ENCODE data around the gene CPNE1.

- PRO-cap = no peak
These were observed 2.5 kb downstream of the GSS start for GRCh38 chr20:34953047-34953549.

DNA sequence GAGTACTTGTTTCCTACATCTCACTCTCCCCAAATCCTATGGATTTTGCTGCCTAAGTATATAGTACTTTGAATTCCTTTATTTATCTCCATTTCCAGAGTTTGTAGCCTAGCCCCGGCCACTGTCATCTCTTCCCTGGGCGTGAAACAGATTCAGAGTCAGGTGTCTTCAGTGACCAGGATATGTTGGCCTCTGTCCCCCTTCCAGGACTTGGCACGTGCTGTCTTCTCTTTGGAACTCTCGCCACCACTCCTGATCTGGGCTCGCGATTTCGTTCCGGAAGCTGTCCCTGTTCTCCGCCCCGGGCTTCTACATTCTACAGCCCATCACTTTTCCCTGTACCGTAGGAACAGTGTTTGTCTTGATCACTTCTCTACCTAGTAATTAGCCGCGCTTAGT is 771 bp downstream of the GSS start:
- PRO-cap = no peak

GRCh38 chr20:34977149-34978358 is 21.9 kb downstream of the MYH7B start:
- PRO-cap = no peak

- PRO-cap = unidirectional peak, plus-strand start at chr20:35092030
These were observed 921 bp downstream of the TRPC4AP start for GRCh38 chr20:35091555-35092216.

DNA sequence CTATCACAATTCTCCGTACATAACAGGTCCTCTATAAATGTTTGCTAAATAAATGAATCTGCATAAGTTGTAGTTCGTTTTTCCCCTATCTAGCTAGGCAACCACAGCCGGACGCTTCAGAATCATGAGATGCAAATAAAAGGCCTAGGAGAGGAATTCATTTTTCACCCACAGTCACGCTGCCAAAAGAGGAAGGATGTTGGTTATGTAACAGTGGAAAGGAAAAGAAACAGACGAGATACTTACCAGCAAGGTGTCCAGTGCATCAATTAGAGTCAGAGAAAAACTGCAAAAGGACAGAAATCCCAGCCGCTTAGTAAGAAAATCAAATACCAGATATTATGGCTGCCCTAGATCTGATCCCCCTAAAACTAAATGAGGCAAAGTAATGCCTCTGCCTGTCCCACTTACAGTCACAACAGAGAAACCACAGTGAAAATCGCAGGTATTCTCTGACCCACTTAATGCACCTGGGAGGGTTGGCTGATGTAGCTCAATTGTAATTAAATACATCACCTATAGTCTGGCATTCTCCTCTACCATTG is 2.3 kb downstream of the EDEM2 start:
- PRO-cap = unidirectional peak, plus-strand start at position 206 of the sequence

DNA sequence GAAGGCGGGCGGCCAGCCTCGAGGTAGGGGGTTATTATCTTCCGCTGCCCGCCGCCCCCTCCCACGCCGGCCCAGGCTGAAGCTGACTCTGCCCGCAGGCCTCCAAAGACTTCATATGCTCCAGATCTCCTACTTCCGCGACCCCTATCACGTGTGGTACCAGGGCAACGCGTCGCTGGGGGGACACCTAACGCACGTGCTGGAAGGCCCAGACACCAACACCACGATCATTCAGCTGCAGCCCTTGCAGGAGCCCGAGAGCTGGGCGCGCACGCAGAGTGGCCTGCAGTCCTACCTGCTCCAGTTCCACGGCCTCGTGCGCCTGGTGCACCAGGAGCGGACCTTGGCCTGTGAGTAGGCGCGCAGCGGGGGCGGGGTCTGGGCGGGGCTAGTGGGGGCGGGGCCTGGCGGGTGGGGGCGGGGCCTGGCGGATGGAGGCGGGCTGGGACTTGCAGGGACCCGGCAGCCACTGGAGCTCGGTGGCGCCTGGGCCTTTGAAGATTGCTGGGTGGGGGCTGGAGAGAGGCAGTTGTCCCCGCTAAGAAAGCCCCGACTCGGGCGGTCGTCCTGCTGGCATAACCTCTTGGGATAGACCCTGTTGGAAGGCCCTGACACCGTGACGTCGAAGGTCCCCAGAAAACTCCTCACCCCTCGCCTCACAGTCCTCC is 2.9 kb downstream of the PROCR start:
- PRO-cap = no peak

GRCh38 chr20:35270200-35270497 is 7.8 kb downstream of the MMP24OS start:
- PRO-cap = no peak

DNA sequence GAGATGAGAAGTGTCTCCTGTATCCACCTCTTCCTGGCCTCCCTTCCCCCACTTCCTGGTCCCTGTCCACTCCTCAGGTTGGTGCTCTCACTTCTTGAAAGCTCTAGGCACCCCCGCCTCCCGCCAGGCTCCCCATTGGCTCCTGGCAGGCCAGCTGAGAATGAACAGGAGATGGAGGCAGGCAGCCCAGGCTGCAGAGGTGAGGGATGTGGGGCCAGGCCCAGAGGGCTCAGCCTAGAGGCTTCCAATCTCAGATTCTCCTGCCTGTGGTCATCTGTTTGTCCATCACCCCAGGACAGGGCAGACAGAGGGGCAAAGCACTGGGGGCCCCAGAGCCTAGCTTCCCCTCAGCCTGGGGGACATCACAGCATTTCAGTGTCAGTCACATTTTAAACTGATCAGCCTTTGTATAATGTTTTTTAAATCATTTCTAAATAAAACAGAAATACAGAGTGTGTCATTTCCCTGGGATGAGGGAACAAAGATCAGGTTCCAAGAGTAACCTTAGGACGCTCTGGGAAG is 1.3 kb downstream of the MMP24OS start:
- PRO-cap = no peak

GRCh38 chr20:35285146-35285528 is 565 bp upstream of the EIF6 start:
- PRO-cap = no peak

DNA sequence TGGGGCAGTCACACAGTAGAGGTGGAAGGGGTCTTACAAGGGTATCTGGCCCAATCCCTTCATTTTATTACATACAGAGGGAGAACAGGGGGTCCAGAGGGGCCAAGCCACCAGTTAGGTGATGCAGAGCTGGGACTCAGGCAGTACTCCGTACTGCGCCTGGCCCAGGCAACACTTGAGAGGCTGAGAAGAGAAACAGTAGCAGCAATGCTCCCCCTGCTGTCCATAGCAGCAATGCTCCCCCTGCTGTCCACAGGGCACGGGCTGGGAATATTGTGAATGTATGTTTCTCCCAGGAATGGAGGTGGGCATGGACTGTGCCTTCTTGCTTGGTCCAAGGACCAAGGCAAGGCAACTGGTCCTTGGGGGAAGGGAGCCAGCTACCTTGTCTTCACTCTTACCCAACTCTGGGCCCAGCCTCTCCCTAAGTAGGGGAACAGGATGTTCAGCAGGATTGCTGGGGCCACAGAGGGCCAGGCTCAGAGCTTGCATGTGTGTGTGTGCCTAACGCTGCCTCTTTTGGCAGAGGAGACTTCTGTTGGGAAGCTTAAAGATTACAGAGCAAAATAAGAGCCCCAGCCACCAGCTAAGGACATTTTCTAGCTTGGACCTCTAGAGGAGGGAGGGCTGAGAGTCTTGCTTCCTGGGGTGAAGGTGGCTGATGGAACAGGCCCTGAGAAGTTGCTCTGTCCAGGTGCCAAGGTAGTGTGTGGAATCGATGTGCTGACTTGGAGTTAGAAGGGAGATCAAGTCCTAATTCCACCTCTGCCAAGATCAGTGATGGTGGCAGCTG is 14.9 kb upstream of the FAM83C start:
- PRO-cap = no peak

GRCh38 chr20:35559947-35560776 is 18.3 kb downstream of the ERGIC3 start:
- PRO-cap = no peak

GRCh38 chr20:35599650-35600308 is 15.8 kb upstream of the SPAG4 start:
- PRO-cap = no peak

DNA sequence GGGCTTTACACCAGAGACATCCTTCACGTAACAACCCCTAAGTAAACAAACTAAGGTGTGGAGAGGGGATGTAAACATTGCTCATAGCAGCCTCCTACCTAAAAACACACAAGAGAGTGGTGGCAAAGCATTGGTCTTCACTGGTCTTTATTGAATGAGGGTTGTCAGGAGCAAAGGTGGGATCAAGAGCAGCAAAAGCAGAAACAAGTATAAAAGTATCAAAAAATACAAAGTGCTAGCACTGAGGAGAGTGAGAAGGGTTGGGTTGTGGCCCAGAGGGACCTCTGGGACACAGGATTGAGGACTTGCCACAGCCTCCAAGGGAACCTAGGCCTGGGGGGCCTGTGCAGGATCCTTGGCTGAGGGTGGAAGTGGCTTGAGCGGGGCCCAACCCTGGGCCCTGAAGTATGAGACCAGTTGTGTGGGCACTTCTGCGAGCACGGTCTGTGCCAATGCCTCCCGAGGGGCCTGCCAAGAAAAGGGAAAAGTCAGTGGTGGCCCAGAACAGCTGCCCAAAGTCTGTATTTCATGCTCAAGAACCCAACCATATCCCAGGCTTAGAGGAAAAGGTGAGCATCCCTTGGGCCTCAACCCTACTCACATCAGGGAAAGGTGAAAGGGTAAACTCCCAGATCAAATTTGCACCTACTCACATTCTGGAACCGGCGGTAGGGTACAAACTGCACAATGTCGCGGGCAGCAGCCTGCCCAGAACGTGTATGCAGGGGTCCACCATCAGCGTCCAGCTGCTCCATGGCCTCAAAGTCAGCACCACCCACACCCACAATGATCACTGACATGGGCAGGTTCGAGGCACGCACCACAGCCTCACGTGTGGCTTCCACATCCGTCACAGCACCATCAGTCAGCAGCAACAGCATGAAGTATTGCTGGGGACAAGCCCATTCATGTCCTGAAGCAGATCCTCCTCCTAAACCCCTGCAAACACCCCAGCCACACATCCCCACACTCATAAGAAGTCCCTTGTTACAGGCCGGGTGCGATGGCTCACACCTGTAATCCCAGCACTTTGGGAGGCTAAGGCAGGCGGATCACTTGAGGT is 10.6 kb downstream of the SPAG4 start:
- PRO-cap = no peak

GRCh38 chr20:35664382-35665201 is at the start of gene CPNE1:
Gene CPNE1, minus strand, starts transcription at chr20:35664900.
- PRO-cap = bidirectional peak, plus-strand start at chr20:35664407, minus-strand start at chr20:35664199; bidirectional peak, plus-strand start at chr20:35665042, minus-strand start at chr20:35664900

- PRO-cap = no peak
These were observed 15.8 kb downstream of the RBM39 start for GRCh38 chr20:35726269-35726593.

DNA sequence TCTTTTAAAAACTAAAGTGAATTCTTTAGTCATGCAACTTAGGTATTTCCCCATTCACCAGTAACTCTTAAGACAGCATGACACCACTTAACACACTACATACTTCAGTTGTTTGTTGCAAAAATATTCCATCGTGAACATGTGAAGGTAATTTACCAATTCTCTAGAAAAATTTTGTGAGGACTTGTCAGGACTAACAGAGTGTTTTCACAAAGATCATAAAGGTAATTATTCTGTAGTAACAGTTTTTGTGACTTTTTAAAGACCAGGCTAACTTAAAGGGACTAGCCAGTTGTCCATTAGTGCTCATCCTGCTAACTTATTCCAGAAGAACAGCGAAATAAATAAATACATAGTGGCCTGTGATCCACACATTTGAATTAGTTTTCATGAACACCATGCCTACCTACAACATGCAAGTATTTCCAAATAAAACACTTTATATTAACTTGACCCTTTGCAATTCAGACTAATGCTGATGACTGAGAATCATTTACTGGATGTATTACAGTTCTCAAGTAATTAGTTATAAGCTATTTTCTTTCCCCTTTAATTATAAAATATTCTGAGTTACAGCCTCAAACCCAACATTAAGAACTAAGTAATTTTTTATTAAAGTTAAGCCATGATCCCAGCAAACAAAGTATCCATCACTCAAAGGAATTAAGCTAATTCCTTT is 11.9 kb downstream of the RBM39 start:
- PRO-cap = no peak

DNA sequence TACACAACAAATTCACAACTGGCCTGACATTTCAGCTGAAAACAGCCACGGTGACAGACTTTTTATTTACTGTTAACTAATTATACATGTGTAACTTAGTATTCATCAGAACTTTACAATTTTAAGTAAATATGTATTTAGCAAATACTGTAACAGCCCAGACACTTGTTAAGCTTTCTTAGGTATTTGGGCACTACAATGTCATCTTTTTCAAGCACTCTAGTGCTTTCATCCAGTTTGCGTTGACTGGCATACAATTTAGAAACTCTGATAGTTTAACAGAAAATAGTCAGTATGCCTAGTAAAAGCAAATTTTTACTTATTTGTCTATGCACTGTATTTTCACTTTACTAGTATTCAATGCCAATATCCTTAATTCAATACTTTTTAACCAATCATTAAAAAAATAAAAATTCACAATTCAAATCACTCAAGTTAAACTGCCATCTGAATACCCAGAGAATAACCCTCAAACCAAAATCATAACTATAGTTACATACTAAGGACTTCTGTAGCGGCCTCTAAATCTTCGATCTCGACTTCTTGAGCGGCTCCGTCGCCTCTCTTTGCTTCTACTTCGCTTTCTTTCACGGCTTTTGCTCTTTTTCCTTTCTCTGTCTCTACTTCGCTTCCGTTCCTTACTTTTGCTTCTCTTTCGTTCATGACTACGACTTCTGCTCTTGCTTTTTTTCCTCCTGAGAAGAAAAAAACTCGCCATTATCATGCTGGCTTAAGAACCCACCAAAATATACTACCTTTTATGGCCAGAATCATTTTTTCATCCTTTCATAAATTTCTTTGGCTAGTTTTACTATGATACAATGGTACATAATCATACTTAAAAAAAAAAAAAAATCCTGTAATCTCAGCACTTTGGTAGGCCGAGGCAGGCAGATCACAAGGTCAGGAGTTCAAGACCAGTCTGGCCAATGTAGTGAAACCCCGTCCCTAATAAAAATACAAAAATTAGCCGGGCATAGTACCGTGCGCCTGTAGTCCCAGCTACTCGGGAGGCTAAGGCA is 10.3 kb downstream of the RBM39 start:
- PRO-cap = no peak

- PRO-cap = no peak
These were observed 3.2 kb downstream of the RBM39 start for GRCh38 chr20:35738872-35739330.

- PRO-cap = bidirectional peak, plus-strand start at chr20:35743791, minus-strand start at chr20:35743510
These were observed 1.8 kb upstream of the RBM39 start for GRCh38 chr20:35743657-35744468.

GRCh38 chr20:35773156-35773940 is 1.5 kb downstream of the PHF20 start:
- PRO-cap = no peak

Measured in SUDHL5 (cell line).